Hair follicle dermal papilla cell (primary cell): ENCODE results near the gene APOB.

DNA sequence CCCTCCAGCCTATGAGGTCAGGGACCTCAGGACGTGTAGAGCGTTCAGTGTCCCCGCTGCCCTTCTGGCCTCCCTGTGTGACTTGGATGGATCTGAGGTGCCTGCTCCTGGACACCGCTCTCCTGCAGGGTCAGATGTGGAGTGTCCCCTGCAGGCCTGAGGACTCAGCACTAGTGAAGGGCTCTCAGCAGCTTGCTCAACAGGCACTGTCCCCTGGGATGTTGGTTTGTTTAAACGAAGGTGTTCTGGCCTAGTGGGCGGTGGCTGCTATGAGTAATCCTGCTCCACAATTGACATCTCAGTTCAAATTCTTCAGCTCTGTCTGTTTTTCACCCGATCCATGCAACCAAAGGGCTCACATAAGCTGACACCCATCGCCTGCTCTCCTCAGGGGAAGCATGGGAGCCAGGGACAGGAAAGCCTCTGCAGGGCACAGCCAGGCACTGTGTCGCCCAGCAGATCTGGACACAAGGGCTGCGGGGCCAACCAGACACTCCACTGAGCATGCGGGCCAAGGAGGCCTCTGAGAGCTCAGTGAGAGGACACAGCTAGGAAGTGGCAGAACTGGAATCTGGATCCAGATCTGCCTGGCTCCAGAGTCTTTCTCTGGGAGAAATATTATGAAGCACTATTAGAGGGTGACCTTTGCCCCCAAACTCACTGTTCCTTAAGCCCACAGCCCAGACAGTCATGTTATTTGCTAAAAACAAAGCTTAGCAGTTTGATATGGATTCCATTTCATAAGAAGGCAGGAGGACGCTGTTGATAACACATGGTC is 78.5 kb downstream of the RHOB start:
- CAGE, long polyA plus RNA: no peak

DNA sequence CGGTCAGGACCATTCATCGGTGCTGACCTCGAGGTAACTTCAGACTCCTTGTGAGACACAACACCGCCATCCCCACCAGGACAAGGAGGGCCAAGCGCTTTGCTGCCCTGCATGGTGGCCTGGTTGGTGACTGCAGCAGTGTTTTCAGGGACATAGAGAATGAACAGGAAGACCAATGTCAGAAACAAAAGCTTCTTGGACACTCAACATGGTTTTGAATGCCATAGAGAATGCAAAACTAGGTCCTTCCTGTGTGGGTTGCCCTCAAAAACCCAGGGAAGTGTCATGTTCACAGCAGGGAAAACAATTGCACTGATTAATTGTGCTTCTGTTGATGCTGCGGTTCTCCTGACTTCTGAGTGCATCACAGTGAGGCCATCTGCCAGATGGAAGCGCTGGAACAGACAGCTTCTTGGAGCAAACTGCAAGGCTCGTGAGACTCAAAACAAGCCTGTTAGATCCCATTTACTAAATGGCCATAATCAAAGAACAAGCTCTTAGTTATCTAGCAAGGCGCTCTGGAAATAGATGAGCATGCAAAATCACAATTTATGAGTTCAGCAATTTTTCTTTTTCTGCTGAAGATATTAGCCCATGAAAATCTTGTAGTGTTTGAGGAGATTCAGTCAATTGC is 77.0 kb downstream of the HS1BP3 start:
- CAGE, long polyA plus RNA: no peak

- CAGE, long polyA plus RNA: no peak
Measured at GRCh38 chr2:20622774-20623139, 28.1 kb downstream of the HS1BP3 start.

- CAGE, long polyA plus RNA: no peak
Measured at GRCh38 chr2:21004982-21005708, 38.7 kb downstream of the APOB start.

- CAGE, long polyA plus RNA: no peak
Measured at GRCh38 chr2:21032407-21033611, 11.1 kb downstream of the APOB start.

- CAGE, long polyA plus RNA: no peak
Measured at GRCh38 chr2:21040309-21041303, 3.3 kb downstream of the APOB start.

GRCh38 chr2:21043495-21044501 is at the start of gene APOB:
TSS of gene APOB (minus strand) at chr2:21044073.
- CAGE, long polyA plus RNA: no peak

GRCh38 chr2:21066931-21067503 is 23.1 kb upstream of the APOB start:
- CAGE, long polyA plus RNA: no peak

GRCh38 chr2:21092256-21092997 is 31.3 kb upstream of the TDRD15 start:
- CAGE, long polyA plus RNA: no peak

GRCh38 chr2:21093509-21094056 is 30.2 kb upstream of the TDRD15 start:
- CAGE, long polyA plus RNA: no peak

- CAGE, long polyA plus RNA: no peak
Measured at GRCh38 chr2:21099223-21099872, 24.4 kb upstream of the TDRD15 start.

DNA sequence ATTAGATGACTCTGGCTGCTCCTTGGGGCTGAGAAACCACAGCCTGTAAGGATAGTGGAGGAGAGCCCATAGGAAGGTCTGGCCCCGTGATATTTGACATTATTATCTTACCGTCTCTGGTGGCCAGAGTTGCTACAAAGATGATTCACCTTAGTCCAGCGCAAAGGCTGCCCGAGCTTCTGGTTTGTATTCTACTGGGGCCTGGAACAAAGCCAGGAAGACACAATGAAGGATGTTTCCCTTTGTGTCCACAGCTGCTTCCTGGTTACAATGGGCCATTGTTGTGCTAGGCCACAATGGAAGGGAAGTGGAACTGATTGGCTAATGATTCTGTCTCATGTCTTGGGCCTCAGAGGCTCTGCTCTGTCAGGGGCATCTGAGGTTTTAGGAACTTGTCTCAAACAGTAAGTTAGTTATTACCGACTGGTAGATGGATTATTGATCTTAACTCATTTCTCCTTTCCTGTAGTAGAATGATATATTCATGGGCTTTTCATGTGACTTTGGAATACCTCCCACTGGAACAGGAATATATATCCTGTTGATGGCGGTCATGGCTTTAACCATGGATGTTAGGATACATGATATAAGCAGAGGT is 132.3 kb downstream of the TDRD15 start:
- CAGE, long polyA plus RNA: no peak

DNA sequence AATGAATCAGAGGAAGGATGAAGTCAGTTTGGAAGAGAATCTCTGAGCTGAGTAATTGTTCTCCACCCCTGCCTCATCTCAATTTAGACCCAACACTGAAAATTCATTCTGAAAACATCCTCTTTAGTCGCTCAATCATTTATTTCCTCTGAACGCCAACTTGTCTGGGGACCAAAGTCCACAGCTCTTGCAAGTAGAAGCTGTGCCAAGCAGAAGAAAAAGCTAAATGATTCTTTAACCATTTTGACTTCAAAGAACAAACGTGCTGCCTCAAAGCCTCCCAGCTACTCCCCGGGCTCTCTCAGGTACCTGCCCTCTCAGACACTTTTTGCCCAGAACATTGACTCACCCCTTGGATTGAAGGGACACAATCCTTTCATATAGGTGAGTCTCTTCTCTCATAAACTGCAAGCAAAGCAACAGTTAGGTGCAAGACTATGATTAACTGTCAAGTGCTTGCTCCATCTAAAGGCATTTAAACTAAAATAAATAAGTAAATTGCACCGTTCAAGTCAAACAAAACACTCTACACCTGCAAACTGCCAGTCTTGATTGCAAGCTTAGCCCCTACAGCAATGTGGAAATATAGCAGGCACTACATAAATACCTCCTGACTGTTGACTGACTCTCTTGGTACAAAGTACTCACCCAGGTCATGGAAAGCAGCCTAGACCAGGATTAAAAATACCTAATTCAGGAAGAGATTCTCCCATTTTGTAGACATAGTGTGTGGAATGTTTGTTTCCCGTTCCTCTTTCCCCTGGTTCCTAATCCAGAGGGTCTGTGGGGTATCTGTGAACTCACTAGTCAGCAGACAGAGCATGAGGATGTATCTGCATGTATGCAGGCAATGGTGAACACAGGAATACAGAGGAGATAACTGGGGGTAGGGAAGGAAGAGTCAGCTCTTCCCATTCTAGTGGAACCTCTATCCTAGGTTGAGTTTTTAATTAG is 176.7 kb upstream of the KLHL29 start:
- CAGE, long polyA plus RNA: no peak

DNA sequence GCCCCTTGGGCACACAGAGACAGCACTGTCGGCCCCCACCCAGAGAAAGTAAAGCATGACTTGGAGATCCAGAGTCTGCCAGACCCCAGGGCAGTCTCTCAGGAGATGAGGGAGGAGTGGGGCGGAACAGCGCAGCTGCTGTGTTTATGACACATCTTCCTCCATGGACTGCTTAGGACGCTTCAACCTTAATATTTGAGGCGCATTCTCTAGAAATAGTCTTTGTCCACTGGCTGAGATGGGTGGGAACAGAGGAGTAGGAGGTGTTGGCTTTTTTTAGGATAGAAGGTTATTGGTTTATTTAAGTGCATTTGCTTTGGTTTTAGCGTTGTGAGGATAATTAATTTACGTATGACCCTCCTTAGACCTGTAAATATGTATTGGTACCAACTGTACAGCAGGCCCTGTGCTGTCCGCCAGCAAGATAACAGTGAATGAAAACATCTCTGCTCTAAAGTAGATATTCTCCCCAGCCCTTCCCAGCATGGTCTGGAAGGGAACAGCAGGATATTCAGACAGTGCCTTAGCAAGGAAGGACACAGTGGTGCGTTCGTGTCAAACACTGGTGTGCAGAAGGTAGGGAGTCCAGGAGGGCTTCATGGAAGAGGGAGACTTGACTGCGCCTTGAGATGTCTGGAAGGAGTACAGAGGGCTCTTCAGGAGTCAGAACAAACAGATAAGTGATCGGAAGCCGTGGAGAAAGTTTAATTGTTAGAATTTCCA is 114.8 kb downstream of the KLHL29 start:
- CAGE, long polyA plus RNA: no peak

- CAGE, long polyA plus RNA: no peak
Measured at GRCh38 chr2:23595136-23595666, 210.2 kb downstream of the KLHL29 start.

DNA sequence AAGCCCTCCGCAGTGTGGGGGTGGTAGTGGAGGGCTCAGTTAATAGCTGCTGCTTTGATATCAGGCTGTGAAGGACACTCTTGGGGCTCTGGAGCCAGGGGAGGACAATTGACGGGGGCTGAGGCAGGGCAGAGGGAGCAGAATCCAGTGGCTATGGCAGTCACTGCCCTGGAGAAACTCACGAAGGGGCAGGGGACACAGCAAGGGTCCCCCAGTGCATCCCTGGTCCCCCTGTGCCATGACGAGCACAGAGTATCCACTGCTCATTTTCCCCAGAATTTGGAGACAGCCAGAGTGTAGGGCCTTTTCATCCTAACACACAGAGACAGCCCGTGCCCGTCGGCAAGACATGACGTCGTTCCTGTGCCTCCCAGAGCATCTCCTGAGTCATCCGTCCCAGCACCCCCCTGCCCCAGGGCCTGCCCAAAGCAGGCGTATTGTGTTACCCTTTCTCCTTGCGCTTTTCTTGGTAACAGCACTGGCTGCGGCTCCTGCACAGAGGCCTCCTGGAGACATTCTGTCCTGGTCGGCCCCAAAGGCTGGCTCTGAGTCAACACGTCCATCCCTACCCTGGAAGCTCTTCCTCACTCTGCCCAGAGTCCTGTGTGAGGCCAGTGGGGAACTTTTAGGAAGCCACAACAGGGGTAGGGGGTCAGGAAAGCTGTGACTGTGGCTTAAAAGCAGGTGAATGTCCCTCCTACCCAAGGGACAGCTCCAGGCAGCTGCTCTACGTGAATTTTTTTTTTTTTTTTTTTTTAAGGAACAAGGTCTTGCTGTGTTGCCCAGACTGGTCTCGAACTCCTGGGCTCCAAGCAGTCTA is 217.1 kb downstream of the KLHL29 start:
- CAGE, long polyA plus RNA: no peak

DNA sequence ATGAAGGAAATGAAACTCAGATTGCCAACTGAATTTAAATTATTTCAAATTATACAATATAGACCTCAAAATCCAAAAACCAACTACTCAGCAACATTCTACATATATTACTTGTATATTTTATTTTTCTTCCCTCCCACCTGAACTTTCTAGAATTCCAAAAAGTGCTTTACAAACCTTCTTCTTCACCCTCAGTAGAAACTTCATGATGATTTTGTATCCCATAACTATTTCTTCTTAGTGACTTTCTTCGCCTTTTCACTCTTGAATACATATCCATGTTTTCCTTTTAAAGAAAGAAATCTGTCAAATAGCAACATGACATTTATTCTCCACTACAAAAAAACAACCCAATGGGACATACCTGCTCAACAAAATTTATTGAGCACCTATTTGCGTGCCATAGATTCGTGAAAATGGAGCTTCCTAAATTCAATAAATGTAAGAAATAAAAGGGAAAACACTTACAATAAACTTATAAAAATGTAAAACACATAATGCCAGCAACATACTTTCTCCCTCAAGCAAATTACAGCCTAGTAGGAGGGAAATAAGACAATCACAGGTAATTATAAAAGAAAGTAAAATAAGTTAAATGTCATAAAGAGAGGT is 42.2 kb downstream of the ATAD2B start:
- CAGE, long polyA plus RNA: no peak

DNA sequence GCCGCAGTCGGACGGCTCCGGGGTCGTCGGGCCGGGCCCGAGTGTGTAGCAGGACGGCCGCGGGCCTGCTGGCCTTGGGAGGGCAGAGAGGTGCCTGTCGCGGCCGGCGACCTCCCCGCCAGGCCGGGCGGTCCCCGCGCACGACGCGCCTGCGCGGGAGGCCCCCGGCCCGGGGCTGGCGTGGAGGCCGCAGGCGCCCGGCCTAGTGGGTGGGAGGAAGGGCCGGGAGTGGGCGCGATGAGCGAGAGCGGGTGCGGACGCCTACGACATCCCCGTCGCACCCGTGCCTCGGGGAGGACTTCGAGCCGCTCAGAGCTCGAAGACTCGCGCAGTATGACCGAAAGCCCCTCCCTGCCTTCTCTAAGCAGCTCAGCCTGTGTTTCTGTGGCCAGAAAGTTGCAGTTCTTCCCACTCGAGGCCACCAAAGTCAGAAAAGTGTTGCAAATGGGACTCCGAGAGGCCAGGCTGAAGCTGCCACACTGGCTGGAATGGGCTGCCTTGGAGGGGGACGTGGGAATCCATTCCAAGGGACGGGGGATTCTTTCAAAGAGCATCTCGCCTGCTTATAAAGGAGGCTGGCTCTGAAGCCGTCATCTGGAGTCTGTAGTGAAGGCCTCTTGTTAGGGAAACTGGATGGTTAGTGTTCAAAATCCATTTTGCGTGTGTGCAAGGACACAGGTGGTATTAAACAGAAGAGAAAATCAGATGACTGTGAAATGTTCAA is 477 bp downstream of the FAM228B start:
- CAGE, long polyA plus RNA: no peak

- CAGE, long polyA plus RNA: no peak
Measured at GRCh38 chr2:24276378-24276992, 83.9 kb downstream of the ITSN2 start.

GRCh38 chr2:24489464-24490457 is 1.3 kb upstream of the NCOA1 start:
- CAGE, long polyA plus RNA: no peak